ENCODE measurements around a stretch of chr2.

DNA sequence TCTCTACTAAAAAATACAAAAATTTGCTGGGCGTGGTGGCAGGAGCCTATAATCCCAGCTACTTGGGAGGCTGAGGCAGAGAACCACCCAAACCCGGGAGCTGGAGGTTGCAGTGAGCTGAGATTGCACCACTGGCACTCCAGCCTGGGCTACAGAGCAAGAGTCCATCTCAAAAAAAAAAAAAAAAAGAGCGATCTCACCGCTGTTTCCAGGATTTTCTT is 28.8 kb downstream of the CYP20A1 start:
- PRO-cap: no peak

GRCh38 chr2:203328714-203329193 is 560 bp downstream of the ABI2 start:
- PRO-cap: unidirectional peak, minus-strand start at chr2:203328890

GRCh38 chr2:203364290-203364764 is 36.1 kb downstream of the ABI2 start:
- PRO-cap: no peak

DNA sequence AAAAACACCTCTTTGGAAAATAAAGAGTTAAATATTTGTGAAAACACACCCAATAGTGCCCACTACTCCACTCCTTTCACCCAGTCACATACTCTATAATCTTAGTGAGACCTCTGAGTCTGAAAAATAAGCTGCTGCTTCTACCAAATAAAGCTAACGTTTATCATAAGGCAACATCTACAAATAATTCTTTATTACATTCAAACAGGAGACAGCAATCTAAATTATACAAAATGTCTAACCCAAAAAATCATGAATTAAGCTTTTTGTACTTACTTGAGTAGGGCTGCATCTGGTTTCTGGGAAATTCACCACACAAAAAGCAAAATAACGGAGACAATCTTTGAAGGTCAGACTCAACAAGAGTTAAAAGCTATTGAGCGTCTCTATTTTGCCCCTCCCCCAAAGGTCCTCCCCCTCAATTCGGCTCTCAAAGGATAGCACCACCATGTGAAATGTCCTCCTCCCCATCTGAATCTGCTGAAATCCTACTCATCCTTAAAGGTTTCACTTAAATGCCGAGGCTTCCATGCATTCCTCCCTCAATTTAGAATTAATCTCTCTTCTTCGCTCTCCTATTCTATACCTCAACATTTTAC is 1.9 kb downstream of the RAPH1 start:
- PRO-cap: no peak

DNA sequence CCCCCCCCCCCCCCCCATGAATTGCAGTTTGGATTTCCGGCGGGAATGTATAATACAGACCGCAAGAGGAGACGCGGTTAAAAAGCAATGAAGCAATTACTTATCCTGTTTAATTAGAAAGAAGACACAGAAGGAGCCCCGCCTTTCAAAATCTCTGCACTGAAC is 710 bp downstream of the RAPH1 start:
- PRO-cap: no peak

DNA sequence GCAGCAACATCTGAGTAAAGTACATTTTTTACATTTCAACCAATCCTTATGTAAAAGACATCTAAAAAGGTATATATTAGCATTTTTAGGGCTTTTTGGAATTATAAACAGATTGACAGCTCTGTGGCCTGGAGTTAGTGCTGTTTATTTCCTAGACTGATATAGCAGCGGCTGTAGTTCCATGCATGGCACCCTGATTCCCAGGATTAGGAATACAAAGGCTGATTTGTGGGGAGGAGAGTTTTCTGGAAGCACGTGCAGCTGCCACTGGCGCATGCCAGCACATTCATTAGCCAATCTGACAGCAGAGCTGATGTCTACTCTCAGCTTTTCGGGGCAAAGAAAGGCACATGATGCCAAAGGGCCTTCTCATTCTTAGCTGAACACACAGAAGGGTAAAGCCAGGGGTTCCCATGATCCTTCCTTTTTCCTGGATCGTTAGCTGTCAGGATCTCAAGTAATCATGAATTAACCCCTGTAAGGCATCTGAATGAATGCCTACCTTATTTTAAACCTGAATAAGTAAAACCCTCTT is 45.7 kb upstream of the RAPH1 start:
- PRO-cap: no peak

- PRO-cap: no peak
Measured at GRCh38 chr2:203584774-203585324, 49.7 kb upstream of the RAPH1 start.

DNA sequence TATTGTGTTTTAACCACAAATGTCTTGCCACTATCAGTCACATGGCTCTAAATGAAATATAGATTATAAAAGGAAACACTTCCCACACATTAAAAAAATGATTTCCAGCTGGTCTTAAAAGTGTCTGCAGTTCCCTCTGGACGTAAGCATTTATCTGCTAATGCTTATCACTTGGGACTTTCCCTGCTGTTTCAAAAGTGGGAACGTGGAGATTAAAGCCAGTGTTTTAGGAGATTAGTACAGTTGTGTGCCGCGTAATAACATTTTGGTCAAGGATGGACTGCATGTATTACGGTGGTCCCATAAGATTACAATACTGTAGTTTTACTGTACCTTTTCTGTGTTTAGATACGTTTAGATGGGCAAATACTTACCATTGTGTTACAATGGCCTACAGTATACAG is 69.0 kb upstream of the RAPH1 start:
- PRO-cap: no peak

- PRO-cap: no peak
Measured at GRCh38 chr2:203636911-203637284, 69.5 kb upstream of the CD28 start.

GRCh38 chr2:203741520-203741867 is 35.1 kb downstream of the CD28 start:
- PRO-cap: no peak

GRCh38 chr2:203870968-203871296 is 3.4 kb downstream of the CTLA4 start:
- PRO-cap: no peak

DNA sequence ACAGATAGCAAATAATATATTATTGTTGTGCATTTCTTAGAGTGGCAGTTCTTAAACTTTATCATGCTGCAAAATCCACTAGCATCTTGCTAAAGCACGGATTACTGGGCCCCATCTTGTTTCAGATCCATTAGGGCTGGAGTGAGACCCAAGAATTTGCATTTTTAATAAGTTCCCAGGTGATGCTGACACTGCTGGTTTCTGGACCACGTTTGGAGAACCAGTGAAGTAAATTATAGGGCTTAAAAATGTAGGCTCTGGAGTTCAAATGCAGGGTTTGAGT is 46.5 kb upstream of the PARD3B start:
- PRO-cap: no peak

- PRO-cap: no peak
Measured at GRCh38 chr2:204873416-204873888, 328.2 kb downstream of the PARD3B start.

DNA sequence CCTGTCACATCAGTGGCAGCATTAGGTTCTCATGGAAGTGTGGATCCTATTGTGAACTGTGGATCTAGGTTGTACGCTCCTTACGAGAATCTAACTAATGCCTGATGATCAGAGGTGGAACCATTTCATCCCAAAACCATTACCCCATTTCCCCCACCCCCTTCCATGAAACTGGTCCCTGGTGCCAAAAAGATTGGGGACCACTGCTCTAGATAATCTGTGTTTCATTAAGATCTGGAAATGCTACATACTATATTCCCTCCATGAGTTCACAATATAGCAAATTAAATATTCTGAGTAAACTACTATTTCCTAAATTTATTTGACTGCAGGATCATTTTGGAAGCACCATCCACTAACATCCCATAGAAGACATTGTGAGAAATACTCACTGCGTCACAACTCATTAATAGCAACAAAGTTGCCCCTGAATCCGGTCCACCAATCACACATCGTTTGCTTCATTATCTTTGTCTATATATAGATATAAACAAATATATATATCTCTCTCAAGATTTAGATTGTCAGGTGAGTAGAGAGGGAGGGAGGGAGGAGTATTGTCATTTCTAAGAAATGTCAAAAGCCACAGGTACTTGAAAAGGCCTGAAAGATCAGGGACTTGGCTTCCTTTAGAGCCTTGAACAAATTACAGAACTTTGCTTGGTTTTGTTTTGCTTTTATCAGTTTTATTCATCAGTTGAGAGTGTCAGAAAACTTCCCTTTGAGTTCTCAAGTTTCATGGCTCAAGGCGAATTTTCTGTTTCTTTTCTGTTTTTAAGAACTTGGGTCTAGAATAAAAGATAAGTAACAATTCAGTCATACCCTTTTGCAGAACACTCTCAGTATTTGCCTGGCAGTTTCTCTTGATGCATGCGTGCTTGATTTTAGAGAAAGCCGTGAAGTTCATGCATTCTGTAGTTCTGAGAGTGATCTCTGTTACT is 531.6 kb downstream of the PARD3B start:
- PRO-cap: no peak

DNA sequence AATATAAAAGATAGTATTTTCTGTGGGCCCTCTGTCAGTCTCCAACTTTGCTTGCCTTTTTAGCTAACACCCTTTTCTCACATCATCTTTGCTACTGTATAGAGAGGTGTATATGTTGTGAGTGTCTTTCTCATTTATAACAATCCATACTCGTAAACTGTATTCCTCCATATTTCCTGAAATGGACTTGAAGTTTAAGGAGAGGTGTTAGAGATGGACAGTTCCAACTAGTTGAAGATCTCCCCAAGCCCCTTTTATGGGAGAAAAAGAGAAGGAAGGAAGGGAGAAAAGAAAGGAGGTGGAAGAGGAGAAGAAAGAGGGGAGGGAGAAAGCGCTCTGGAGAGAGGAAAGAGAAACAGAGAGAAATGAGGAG is 350.2 kb upstream of the NRP2 start:
- PRO-cap: no peak

DNA sequence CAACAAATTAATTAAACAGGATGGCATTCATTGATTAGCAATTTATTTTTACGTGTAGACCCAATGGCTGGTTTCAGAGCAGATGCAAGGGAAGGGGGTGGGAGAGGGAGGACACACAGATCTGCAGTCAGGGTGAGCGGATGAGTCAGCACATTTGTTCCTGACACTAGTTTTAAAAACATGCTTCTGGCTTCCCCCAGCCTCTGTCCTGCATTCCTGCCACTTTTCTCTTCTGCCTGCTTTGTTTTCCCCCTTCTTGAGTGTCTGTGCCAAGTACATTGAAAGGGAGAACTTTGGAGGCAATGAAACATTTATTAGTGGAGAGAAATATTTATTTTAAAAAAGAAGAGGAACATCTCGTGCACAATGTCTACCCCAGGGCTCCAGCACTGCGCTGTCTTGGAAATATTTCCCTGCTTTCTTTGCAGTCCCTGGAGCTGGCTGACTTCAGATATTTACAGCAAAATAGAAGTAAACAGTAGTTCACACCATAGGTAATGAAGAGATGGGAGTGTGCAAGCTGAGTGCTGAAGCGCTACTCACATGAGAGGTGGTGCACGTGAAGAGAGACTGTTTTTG is 52.2 kb downstream of the NRP2 start:
- PRO-cap: no peak

DNA sequence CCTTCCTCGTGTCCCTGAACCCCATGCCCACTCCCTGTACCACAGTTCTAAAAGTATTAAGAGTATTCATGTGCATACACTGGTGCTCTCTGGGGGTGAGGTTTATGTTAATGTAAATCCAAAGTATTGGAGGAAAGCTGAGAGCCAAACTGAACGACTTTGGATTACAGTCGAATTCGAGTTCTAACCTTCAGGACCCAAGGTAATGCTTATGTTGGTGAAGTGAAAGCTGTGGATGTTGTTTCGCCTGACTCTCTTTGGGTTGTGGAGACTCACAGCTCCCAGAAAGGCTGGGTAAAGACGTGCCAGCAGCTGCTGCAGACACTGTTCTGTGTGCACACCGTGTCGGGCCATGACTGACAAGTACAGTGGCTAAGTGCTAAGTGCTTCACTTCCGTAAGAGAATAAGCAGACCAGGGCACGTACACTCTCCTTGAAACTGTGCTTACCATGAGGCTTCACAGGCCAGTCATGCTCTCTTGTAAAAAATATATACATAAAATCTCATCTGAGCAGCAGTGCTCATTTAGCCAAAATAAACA is 85.9 kb downstream of the NRP2 start:
- PRO-cap: no peak

DNA sequence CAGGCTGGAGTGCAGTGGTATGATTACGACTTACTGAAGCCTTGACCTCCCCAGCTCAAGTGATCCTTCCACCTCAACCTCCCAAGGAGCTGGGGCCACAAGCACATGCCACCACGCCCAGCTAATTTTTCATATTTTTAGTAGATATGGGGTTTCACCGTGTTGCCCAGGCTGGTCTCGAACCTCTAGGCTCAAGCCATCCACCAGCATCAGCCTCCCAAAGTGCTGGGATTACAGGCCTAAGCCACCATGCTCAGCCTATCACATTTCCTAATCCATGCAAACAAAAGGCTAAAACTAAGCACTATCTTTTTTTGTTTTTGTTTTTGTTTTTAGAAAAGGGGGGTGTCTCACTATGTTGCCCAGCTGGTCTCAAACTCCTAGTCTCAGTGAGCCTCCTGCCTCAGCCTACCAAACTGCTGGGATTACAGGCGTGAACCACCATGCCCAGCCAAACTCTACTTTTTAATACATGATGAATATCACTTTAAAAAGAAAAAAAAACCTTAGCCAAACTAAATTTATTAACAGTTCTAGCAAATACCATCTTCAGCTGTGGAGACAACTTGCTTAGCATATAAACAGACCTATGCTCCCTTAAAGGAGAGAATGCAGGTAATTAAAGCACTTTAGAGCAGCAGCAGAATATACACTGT is 12.3 kb downstream of the INO80D start:
- PRO-cap: no peak

GRCh38 chr2:206274150-206274360 is 408 bp upstream of the ZDBF2 start:
- PRO-cap: no peak

- PRO-cap: no peak
Measured at GRCh38 chr2:206460063-206460290, 16.6 kb downstream of the ADAM23 start.

Data from parotid gland (tissue), 1 donor.